Endometrial microvascular endothelial cells (primary cell): ENCODE measurements around the genes OR4D5, OR6T1 and OR8G1.

DNA sequence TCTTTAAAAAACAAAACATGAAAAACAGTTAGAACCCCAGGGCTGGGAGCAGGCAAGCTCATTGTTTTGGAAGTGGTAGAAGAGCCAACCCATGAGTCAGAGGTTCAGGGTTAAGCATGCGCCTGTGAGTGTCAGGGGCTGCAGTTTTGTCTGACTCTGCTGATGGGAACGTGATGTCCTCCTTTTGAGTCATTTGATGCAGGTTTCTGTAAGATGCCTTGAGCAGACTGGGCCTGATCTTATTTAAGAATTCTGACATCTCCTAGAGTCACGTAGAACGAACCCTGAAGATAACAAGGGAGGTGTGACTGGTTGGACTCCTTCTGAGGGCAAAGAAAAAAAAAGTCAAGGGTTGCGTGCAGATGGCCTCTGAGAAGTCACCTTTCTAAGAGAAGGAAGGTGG lies 53.6 kb upstream of the CRTAM start:
- RAMPAGE, long total RNA: no peak

DNA sequence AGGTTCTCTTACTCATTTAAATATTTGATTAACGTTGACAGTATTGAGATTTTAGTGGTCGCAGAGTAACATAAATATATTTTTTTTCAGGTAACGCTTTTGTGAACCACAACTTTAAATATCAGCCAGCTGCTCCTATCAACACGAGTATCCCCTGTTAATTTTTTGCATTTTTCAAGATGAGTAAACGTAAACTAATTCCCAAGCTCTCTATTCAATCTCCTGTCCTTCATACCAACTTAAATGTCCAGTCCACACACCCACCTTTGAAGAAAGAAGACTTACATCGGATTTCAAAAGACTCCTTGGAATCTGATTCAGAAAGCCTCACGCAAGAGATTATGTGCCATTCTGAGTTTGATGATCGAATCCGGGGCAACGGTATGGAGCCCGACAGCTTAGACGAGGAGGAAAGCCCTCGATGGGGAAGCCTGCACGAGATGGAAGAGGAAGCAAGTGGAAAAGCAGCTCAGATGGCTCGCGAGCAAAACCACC lies 3.2 kb downstream of the JHY start:
- RAMPAGE, long total RNA: no peak

DNA sequence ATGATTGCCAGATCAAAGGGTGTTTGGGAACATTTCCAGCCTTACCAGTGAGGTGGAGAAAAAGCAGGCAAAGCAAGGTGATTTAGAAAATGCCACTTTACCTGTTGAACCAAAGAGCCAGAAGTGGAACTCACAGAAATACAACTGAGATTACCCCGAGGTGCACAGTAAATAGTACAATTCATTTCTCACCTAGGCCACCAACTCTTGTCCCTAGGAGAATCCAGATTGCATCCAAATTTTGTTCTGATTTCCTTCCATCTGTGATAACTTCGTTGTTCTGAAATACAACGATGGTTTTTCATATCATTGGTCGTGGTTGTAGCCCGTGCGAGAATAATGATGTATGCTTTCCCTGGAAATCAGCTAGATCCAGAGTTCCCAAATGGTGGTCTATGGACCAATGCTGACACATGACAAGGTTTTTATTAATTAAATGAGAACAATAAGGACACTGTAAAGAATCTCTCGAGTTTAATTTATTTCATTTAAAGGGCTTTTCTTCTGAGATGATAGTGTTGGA lies 21.8 kb upstream of the BSX start:
- RAMPAGE, long total RNA: no peak

DNA sequence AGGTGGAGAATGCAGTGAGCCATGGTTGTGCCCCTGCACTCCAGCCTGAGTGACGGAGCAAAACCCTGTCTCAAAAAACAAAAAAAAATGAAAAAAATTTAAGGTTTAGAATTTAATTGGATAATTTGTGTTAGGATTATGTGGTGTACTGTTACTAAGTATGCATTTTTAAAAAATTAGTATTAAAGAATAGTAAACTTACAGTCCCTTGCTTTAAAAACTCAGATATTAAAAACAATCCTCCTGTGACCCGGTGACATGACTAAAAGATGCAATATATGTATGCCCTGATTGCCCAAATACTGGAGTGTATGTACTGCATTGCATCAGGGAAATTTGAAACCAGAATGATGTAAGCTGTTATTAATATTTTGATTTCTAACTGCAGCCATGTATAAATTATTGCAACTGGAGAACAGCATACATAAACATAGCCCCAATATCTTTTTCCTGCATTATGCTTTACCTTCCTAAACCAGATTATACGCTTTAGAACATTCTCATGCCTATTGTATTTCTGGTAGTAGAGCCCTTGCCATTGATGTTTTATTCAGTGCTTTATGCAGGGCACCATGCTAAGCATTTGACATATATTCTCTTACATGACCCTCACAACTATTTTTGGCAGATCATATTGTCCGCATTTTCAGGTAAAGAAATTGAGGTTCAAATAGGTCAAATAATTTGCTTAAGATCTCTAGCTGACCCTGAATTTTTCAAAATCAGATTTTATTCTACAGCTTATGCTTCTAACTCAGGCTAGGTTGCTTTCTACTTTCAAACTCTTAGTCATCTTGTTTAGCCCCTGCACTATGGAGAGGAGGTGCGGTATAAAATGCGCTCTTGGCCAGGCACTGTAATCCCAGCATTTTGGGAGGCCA lies 3.8 kb upstream of the HSPA8 start:
- RAMPAGE, long total RNA: no peak

DNA sequence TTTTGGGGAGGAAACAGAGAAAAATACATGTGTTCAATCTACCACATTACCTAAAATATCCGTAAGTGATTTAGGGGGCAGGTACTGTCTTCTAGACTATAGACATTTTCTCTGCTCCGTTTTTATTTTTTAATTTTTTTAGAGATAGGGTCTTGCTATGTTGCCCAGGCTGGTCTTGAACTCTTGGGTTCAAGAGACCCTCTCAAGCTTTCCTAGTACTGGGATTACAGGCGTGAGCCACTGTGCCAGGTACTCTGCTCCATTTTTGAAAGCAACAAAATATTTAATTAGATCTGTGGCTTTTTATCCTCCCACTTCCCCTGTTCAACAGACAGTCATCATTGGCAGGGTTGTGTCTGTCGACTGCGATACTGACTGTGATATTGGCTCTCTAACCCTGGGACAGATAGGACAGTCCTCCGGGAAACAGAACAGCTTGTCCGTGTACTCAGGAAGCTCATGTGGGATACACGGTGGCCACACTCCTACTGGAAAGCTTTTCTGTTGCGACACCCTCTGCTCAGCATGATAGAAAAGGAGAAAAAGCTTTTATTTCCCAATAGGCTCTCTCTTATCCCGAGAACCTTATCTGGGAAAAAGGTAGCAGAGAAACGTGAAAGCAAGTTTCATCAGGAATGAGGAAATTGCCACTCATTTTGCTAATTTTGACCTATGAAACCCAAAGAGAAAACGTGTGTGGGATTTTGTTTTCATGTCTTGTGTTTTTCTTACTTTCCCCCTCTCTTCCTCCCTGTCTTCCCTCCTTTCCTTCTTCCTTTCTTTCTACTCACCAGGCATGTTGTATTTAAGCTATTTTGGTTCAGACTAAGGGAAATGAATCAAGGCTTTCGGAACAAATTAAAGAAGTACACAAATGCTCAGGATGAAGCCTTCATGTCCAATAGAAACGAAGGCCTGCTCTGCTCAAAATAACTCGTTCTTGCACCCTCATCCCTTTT lies 60.4 kb upstream of the HSPA8 start:
- RAMPAGE, long total RNA: no peak

GRCh38 chr11:123468860-123469658 lies 39.0 kb downstream of the GRAMD1B start:
- RAMPAGE, long total RNA: no peak

- RAMPAGE, long total RNA: no peak
Observed at GRCh38 chr11:123525464-123526096, 95.5 kb downstream of the GRAMD1B start.

GRCh38 chr11:123576865-123577902 lies 77.2 kb downstream of the SCN3B start:
- RAMPAGE, long total RNA: no peak

DNA sequence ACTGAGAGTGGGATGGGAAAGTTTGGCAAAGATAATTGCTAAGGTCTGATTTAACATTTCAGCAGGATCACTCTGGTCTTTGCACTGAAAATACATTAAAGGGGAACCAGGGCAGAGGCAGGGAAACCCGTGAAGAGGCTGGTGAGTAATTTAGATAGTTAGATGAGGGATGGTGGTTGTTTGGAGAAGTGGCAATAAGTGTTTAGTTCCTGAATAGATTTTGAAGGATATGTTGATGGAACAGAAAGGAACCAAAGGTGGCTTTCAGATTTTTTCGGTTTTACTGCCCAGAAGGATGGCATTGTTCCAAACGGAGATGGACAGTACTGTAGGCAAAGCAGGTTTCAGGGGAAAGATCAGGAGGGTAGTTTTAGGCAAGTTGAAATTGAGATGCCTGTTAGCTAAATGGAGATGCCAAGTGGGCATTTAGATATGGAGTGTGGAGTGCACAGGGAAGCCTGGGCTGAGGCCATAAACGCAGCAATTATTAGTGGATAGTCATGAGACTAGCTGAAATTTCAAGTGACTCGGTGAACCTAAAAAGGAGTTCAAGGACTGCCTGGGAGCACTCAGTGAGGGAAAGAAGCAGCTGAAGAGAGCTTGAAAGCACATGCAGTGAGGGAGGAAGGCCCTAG lies 50.6 kb downstream of the SCN3B start:
- RAMPAGE, long total RNA: no peak

DNA sequence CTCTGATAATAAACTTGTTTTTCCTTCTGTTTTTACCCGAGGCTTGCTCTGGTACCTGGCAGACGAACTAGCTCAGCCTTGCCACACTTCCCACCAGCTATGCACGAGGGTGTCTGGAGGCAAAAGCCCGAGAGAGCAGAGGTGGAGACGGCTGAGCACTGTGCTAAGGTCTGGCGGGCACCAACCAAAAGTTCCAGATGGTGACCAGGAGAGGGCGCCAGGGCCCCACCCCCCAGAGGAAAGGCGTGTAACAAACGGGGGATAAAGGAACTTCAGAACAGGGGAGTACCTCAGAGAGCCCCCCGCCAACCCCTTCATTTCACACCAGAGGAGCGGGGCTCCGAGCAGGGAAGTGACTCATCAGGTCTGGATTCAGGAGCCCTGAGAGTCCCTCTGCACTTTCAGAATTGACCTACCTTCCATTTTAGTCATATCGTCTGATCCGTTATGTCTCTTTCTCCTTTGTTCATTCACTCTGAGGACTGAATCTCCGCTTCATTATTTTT lies 13.4 kb downstream of the SCN3B start:
- RAMPAGE, long total RNA: no peak

GRCh38 chr11:123798198-123798397 lies 8.1 kb downstream of the OR6M1 start:
- RAMPAGE, long total RNA: no peak

GRCh38 chr11:123939298-123939802 lies at the start of gene OR4D5:
Gene OR4D5 (plus strand): TSS chr11:123939617.
- RAMPAGE, long total RNA: no peak

DNA sequence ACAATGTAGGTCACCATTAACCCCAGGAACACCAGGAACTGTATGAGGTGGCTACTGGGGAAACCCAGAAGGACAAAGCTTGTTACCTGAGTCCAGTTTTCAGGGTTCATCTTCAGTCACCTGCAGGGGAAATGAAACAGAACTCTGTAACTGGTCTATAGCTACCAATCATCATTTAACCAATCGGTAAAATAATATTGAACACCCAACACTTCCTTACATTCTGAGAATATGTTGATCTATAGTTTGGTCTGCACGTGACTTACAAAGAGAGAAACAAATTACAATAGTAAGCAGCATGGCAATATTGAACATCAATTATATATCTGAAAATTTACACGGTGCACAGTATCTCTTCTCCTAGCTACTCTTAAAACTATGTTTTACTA lies at the start of gene OR6T1:
OR6T1 (minus strand) TSS at position 110 of the 389 bp plus-strand sequence.
- RAMPAGE, long total RNA: no peak

- RAMPAGE, long total RNA: no peak
Observed at GRCh38 chr11:124170809-124171463, 12.2 kb upstream of the OR10D3 start.

GRCh38 chr11:124240772-124240978 lies 220 bp upstream of the OR8G1 start:
- RAMPAGE, long total RNA: no peak

DNA sequence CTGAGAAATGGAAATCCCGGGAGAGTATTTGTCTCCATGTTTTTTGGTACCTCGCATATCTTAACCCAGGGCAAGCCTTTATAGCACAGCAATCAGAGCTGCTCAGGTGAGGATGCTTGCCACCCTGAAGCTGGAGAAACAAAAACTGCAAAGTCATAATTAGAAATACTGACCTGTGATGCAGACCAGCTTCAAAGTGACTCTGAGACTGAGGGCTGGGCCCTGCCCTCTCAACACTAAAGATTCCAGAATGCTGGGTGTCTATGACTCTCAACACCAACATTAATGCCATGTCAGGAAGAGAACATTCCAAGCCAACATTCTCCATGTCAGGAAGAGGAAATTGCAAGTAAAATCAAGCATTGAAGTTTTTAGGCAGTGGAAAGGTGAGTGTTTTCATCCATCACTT lies at the start of gene OR8G1:
OR8G1 (plus strand) TSS at position 117 of the 409 bp plus-strand sequence.
- RAMPAGE, long total RNA: no peak

- RAMPAGE, long total RNA: no peak
Observed at GRCh38 chr11:124750423-124751660, 1.2 kb downstream of the VSIG2 start.

DNA sequence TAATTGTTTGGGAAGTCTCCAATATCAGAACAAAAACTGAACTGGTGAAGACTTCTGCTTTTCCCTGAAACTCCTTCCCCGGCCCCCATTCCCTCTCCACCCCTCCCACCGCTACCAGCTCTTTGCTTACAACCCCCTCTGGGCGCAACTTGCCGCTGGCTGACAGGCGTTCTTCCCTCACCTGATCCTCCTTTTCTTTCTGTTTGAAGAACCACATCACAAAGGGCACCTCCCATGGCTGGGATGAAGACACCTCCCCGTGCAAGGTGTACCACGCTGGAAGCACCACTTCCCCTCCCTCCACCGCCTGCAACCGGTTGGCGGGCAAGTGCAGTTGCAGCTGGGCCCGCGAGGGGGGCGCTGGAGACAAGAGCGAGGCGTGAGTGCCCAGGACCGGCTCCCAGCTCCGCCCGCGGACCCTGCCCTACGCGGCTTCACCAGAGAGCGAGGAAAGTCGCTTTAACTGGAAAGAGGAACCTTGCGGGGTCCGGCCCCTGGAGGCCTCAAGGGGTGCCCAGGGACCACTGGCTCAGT lies 3.9 kb downstream of the ESAM start:
- RAMPAGE, long total RNA: no peak

GRCh38 chr11:124879661-124880635 lies 14.7 kb downstream of the ROBO3 start:
- RAMPAGE, long total RNA: no peak

DNA sequence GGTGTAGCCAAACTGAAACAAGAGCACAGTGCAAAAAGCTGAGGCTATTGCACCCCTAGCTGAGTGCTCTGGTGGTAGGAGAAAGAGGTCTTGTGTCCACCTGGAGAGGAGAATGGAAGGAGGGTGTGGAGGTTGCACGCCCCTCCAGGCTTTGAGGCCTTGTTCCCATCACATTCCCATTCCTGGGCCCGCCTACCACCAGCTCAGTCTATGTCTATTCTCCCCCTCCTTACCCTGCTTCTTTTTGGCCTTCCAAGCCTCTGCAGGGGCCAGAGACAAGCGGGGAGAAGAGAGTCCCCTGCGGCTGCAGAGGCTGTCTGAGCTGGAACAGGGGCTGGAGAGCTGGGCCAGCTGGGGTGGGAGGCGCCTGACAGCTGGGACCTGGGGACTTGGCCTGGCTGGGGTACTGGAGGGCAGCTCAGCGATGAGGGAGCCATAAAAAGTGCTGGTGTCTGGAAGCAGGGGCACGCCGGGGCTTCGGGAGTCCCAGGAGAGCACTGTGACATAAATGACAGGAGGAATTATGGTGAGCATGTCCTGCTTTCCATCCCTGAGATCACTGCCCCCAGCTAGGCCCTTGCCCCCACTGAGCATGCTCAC lies 6.5 kb downstream of the ROBO4 start:
- RAMPAGE, long total RNA: no peak